Measurements from ENCODE around the genes TET3 and INO80B.

- PRO-cap, 7 experiments, result no peak in any of the 7 experiments
These were observed 317 bp downstream of the EGR4 start for GRCh38 chr2:73293055-73293406.

DNA sequence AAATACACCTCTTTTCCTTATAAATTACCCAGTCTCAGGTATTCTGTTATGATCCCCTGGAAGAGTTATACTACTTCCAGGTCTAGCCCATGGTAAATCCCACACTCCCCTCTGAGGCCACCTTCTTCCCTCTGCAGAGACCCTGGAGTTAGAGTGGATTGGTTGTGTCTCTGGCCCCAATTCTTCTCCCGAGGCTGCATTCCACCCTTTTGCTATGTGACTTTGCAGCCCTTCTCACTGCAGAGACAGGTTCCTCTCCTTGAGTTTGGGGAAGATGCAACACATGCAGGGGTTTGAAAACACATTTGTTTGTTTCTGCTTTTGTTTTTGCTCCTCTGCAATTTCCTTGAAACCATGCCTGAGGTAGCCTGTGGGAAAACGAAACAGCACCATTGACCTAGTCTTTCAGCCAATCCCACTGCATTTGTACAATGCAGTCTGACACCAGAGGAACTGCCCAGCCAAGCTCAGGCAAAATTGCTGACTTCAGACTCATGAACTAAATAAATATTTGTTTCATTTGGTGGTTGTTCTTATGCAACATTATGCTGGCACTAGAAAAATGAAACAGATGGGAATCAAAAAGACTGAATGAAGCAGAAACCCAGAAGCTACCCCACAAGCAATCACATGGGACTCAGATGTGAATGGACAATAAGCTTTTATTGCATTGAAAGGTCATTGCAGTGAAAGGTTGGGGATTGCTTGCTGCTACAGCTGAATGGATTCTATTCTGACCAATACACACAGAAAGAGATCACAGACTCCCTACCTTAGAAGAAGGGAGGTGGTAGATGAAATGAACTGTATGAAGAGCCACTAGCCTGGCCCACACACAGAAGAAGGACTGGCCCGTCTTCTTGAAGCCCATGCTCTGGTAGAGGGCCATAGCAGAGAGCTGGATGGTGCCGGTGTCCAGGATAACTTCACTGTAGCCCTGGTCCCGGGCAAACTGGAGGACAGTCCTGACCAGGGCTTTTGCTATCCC, 1.7 kb downstream of the NAT8 start:
- PRO-cap, 7 experiments, result no peak in any of the 7 experiments

- PRO-cap, 7 experiments, result no peak in any of the 7 experiments
These were observed 10.9 kb downstream of the STAMBP start for GRCh38 chr2:73839549-73840103.

DNA sequence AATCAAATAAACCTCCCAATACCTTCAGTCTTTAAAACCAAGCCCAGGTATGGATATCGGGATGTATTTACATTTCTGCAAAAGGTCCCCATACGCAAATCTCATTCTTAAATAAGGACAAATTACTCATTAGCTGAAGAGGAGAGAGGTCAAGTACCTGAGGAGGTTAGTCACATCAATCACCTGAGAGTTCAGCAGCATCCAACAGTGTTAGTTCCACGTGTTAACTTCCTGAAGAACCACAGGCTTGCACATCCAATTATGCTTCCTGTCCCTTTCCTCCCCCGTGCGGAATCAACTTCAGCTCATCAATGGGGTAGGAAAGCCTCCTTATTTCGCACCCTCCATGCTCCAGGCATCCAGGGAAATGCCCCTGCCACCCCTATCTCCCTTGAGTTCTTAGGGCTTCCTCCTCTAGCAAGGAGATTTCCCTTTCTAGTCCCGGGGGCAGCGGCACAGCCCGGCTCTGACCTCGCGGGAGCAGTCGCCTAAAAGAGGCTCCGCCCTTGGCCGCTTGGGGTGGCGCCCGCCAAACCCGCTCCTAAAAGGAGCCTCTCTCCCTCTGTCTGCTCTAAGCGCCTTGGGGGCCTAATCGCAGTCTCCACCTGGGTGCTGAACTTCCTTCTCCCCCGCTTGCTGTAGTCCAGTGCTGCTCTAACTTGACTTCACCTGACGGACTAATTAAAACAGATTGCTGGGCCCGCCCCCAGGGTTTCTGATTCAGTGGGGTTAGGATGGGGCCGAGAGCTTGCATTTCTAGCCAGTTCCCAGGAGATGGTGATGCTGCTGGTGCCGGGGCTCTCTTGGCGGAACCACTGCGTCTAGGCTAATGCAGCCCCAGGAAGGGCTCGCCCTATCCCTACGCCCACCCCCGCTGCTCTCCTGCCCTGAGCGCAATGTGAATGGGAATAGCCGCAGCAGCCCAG, 3.5 kb upstream of the TET3 start:
- PRO-cap, 7 experiments, result no peak in any of the 7 experiments

DNA sequence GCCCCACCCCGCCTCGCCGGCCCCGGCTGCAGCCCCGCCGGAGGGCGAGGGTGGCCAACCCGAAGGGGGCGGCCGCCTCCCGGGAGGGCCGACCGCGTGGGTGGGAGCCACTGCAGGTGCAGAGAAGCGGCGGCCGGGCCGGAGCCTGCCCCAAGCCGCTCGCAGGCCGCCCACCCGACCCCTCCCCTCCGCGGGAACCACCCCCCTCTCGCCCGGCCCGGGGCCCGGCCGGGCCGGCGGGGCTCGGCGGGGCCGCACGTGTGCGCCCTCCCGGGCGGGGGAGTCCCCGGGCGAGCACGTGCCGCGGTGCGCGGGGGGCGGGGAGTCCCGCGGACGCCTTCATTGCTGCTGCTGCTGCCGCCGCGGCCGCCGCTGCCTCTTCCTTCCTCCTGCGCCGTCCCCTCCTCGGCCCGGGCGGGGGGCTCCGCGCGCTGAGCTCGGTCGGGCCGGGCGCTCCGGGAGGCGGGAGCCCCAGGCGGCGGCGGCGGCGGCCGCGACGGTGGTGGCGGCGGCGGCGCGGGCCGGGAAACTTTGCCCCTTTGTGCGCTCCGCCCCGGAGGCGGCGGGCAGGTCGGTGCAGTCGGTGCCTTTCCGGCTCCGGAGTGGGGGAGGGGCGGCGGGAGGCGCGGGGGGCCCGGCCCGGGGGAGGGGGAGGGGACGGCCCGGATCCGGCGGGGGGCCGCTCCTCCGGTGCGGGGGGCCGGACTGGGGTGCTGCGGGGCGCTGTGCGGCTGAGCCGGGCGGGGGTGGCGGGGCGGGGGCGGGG, at the start of gene TET3:
TSS of gene TET3 (plus strand) at position 323 of the 766 bp plus-strand sequence.
- PRO-cap, 7 experiments, result peak in 7 of 7 experiments; most common plus-strand start position 342 of the sequence (in 7); most common minus-strand start position 235 of the sequence (in 1)

DNA sequence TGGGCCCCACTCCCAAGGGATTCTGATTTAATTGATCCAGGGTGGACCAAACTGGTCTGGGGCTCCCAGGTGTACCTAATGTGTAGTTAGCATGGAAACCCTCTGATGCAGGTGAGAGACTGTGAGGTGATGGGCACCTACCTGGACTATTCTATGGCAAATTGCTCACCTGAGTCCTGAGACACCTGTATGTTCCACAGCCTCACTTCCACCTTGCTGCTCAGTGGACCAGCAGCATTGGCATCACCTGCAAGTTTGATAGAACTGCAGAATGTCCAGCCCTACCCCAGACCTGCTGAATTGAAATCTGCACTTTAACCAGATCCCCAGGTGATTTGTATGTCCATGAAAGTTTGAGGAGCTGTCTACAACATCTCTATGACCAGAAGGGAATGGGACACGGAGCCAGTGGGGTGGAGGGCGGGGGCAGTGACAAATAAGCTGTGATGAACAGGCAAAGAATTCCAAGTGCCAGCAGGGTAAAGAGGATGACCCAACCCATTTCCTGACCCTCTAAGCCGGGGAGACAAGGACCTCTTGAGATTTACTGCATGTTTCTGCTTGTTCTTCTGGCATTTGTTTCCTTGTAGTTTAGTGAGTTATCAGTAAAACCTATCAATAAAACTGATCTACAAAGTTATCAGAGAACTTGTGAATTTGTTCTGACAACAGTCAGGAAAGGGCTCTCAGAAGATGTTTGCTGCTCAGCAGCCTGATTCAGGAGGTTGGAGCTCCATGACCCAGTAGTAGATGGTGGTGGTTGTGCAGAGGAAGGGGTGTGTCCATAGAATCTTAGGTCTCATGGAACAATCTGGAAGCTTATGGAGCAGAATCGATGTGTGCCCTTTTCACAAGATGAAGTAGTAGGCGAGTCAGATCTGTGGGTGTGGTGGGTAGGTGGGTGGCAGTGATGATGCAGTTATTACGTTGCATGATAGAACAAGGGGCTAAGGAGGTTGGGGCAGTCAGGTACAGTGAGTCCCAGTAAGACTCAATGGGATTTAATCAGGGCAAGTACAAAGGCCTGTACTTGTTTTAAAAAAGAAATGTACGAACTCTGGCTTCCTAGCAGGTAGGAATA, 8.7 kb downstream of the TET3 start:
- PRO-cap, 7 experiments, result no peak in any of the 7 experiments

GRCh38 chr2:73998144-73999033, 13.7 kb downstream of the TET3 start:
- PRO-cap, 7 experiments, result peak in 7 of 7 experiments; most common plus-strand start chr2:73998721 (in 2); most common minus-strand start chr2:73998507 (in 5)

DNA sequence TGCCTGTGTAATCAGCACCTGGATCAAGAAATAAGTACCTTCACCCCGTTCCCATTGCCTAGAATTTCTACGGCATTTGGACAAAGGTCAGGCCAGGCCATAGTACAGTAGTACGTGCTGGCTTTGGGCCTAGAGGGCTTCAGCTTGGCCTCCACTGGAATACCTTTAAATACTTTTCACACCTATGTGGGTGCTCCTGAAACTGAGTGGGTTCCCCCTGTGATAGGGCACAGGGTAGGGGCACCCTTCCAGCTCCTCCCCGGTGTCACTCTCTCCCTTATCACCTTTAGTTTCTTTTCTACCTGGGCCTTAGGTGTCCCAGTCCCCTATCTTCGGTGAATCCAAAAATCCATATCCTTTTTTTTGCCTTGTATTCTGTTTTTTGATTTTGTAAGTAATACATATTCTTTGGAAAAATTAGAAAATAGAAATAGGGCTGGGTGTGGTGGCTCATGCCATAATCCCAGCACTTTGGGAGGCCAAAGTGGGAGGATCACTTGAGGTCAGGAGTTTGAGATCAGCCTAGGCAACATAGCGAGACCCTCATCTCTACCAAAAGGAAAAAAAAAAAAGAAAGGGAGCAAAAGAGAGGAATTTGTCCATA, 26.7 kb downstream of the TET3 start:
- PRO-cap, 7 experiments, result no peak in any of the 7 experiments

- PRO-cap, 7 experiments, result no peak in any of the 7 experiments
These were observed 52.9 kb downstream of the TET3 start for GRCh38 chr2:74037308-74038240.

DNA sequence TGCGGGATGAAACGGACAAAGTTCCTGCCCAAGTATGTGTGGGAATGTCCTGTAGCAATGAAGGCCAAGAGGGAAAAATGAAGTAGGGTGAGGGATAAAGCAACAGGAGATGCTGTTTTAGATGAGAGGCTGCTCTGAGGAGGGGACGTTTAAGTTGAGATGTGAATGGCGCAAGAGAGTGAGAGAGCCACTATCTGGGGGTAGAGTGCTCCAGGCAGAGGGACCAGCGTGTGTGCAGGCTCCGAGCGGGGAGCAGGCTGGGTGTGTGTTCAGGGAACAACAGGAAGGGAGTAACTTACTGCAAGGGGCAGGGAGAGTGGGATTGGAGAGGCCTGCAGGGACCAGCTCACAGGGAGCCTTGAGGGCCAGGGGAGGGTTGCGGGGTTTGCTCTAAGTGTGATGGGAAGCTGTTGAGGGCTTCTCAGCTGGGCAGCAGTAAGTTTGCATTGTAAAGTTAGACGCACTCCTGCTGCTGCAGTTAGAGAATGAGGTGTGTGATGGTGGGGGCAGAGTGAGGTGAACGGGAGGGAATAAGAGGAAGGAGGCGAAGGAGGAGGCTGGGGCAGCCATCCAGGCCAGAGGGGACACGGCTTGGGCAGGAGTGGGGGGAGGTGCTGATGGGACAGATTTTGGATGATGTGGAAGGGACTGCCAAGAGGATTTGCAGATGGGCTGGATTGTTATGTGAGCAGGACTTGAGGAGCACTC, 53.5 kb downstream of the BOLA3 start:
- PRO-cap, 7 experiments, result no peak in any of the 7 experiments

- PRO-cap, 7 experiments, result no peak in any of the 7 experiments
These were observed 44.1 kb downstream of the BOLA3 start for GRCh38 chr2:74103281-74104336.

DNA sequence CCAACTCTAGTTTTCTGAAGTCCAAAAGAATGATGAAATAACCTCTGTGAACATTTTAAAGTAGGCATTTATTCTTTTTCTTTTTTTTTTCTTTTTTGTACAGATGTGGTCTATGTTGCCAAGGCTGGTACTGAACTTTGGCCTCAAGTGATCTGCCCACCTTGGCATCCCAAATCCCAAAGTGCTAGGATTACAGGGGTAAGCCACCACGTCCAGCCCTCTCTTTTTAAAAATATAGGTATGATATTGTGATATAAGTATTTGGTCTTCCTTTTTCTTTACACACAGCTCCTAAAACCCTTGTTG, 9.0 kb upstream of the BOLA3 start:
- PRO-cap, 7 experiments, result peak in 2 of 7 experiments; most common minus-strand start position 223 of the sequence (in 1)

DNA sequence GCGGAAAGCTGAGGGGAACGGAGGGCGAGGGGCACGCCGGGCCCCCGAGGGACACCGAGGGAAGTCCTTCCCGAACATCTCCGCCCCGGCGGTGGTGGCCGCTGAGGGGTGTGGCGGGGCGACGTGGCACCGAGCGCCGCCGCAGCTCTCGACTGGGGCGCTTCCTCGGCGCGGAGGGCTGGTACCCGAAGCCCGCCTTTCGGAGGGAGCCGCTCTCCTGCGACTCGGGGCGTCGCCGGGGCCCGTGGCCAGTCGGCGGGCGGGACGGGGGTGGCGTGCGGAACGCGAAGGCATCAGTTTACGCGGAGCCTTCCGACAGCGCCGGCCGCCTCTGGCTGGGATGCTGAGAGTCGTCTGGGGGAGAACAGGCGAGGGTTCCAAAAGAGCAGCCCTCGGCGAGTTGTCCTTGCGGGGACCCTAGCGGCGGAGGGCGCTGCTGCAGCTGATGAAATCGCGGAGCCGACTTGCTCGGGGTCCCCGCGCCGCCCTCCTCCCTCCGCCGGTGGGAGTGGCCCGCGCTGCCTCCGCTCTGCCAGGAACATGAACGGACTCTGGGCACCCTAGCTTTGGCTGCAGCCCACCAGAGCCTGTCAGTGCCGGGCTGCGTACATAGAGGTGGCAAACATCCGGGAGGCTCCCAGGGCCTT, 478 bp downstream of the MTHFD2 start:
- PRO-cap, 7 experiments, result peak in 7 of 7 experiments; most common plus-strand start position 296 of the sequence (in 5); most common minus-strand start position 356 of the sequence (in 6)

DNA sequence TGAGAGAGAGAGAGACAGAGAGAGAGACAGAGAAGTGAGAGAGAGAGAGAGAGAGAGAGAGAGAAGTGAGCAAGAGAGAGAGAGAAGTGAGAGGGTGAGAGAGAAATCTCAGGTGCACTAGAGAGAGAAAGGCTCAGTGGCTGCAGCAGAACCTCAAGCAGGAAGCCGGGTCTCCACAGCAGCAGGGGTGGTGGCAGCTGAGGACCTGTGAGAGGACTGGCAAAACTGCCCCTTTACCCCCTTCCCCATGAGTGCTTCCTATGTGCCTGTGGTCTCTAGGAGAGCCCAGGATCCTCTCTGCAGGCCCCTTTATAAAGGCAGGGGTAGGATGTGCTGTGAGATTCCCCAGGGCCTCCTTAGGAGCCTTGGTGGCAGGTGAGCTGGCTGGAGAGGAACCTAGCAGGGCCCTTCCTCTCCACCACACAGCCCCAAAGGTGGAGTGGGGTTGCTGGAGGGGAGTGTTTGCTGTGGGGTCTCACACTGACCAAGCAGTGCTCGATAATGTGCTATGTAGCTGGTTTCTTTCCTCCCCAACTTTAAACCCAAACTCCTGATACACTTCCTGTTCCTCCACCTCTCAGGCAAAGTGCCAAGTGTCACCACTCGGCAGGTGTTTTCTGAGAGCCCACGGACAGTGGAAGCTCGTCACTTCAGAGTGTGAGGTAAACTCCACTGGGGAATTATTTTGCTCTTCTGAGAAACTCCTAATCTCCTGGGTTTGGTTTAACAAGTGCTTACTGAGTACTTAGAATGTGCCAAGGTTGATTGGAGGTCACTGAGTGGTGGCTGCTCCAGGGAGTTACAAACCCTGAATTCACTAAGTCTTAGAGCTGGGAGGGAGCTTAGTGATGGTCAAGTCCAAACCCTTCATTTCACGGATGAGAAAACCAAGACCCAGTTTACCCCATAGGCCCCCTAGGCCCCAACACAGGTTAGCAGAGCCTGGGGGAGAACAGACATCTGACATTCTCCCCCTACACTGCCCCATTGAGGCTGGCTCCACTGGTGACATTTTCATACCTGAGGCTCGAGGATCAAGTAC, 52.3 kb downstream of the SLC4A5 start:
- PRO-cap, 7 experiments, result peak in 7 of 7 experiments; most common plus-strand start position 136 of the sequence (in 6)

GRCh38 chr2:74334749-74335056, 8.5 kb downstream of the SLC4A5 start:
- PRO-cap, 7 experiments, result no peak in any of the 7 experiments

DNA sequence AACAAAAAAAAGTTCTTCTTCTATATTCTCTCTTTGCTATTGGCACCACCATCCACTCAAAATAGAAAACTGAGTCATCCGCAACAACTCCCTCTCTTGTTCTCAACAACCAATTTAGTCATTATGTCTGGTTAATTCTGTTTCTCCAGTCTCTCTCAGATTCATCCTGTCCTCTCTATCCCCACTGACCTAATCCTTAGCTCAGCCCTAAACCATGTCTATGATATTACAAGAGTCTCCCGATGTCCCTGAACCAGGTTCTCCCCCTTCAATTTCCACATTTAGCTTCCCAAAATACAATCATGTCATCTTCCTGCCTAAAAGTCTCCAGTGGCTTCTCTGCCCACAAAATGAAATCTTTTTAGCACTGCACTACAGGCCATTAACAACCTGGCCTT, 7.4 kb upstream of the DCTN1 start:
- PRO-cap, 7 experiments, result no peak in any of the 7 experiments

- PRO-cap, 7 experiments, result peak in 5 of 7 experiments; most common plus-strand start chr2:74452645 (in 1); most common minus-strand start chr2:74452571 (in 3)
These were observed 2.5 kb upstream of the INO80B start for GRCh38 chr2:74452349-74452914.

DNA sequence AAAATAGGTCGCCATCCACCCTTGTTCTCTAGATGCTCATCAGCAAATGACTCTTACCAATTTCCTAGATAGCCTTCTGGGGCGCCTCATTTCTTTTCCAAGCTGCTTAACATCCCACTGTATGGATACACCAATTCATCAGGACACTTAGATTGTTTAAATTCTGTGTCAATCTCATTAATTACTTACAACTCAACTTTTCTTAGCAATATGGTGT, 633 bp upstream of the INO80B start:
- PRO-cap, 7 experiments, result no peak in any of the 7 experiments

- PRO-cap, 7 experiments, result peak in 7 of 7 experiments; most common plus-strand start chr2:74455117 (in 7); most common minus-strand start chr2:74454830 (in 5)
These were observed at the start of gene INO80B for GRCh38 chr2:74454563-74455656. Gene INO80B, plus strand, starts transcription at chr2:74455087.

DNA sequence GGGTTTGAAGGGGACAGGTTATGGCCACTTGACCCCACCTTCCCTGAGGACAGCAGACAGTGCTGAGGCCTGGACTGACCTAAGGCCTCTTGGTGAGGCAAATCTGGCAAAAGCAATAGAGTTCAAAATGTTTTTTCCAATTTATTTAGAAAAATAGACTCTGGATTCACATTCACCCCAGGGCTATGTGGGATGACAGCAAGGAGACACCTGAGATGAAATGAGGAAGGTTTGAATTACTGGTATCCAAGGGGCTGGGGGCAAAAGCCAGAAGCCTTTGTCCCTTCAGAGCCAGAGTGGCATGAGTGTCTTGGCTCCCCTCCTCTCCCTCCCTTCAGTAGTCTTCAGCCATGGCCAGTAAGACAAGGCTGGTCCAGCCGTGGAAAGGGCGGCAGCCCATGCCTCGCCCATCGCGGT, 2.7 kb downstream of the WBP1 start:
- PRO-cap, 7 experiments, result no peak in any of the 7 experiments

Data from T-cell (primary cell).